Kidney (tissue), 2 donors: ENCODE measurements around a stretch of chr17.

DNA sequence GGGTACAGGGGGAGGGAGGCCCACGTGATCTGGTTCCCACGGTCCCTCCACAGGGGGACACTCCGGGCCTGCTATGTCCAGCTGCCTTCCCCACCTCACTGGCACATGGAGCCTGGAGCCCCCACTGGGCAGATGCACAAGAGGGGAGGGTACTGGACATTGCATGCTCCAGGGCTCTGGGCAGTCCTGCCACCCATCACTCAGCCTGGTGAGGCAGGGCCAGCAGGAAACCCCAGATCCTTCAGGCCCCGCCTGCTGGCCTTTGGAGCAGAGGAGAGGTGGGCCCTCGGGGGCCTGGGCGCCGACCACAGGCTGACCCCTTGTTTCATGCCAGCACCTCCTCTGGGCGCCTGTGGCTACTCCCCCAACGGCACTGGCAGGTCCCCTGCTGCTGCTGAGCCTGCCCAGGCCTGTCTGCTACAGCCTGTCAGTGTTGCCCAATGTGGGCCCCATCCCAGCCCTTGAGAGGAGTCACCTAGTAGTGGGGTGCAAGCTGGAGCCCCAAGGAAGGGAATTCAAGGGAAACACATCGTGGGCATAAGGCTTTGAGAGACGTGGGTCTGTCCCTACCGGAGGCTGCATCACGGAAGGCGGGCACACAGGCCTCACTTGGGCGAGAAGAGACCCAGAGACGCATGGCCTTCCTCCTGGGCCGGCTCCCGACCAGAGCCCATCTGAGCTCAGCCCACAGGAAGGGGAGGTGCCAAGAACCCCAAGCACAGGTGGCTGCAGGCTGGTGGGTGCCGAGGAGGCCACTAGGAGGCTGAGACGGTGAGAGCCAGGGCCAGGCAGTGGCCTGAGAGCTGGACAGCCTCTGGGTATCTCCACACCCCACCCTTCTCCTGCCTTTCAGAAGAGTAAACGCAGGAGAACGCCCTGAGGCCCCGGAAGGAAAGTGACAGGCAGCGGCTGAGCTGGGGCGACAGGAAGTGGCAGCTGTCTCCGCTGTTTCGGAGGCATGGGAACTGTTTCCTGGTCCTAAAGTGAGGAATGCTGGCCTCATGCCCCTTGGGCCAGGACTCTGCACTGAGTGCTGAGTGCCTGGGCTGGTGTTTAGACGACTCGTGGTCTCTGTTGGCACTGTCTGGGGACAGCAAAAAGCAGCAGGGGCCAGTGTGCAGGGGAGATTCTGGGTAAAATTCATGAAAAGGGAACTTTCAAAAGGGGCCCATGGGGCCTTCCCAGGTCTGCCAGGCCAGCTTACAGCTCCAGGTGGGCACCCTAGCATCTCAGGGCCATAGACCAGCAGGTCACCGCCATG, 8.1 kb upstream of the FASN start:
- PRO-cap = bidirectional peak, plus-strand start at position 857 of the sequence, minus-strand start at position 676 of the sequence
- RRBS = 36% methylated on average over 7 of the region's 30 CpGs

- PRO-cap = no peak
- RRBS = no CpG with 5 or more reads among the region's 8 CpGs
Observed at GRCh38 chr17:82117072-82117432, 19.0 kb upstream of the FASN start.

DNA sequence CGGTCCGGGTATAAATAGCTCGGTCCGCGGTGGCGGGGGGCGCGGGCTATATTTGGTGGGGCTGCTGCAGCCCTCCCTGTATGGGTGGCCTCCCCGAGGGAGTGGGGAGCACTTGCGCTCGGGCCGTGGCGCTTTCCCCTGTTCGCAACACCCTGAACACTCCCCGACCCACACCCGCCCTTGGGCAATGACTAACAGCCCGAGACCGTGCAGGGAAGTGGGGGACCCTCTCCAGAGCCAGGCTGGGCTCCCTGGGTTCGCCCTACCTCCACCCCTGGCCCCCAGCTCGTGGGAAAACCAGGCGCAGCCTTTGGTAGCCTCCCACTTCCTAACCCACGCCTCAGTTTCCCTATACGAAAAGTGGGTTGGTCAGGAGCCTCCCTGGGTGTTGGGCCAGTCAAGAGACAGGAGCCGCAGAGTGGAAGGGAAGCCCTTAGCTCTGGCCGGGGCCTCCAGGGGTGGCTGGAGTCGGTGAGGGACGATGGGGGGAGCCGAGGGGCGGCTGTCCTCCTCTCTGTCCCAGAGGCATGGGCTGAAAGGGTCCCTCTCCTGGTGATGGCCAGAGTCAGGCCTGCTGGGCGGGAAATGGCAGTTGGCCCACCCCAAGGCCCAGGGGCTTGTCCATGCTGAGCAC, 706 bp downstream of the SLC16A3 start:
- PRO-cap = no peak
- RRBS = no CpG with 5 or more reads among the region's 30 CpGs

DNA sequence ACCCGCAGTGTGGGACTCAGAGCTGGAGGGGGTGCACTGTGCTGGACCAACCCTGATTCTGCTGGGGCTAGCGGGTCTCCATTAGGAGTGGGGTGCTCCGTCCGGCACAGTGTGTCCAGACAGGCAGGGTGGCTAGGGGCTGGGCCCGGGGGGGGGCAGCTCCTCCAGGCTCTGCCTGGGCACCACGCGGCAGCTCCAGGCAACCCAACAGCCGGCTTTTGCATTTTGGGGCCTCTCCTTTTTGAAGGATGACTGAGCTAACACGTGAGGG, 9.1 kb downstream of the SLC16A3 start:
- PRO-cap = no peak
- RRBS = 72% methylated on average over 5 of the region's 9 CpGs

DNA sequence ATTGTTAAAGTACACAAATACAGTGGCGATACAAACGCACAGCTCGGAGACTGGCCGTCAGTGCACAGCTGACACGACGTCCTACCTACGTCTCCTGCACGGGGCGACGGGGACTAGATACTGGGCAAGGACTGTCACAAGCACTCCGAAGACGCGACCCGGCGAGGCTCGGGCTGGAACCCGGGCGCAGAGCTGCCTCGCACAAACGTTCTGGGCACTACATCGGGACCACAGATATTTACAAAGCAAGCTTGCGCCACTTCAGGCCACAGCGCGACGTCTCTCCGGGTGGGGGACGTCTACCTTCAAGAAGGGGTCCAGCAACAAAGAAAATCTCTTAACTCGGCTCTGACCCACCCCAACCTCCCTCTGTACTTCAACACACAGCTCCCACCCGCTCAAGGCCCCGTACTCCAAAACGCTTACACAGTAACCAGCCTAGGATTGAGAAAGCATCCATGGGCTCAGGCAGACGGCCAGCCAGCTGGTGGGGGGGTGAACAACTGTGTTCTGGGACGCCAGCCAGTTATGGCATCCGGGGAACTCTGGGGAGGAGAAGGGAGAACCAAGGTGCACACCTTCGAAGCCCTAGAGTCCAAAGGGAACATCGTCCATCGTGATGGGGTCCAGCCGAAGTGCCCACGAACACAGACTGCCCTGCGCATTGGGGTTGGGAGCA, 14.0 kb downstream of the SLC16A3 start:
- PRO-cap = no peak
- RRBS = 64% methylated on average over 9 of the region's 40 CpGs

- PRO-cap = no peak
- RRBS = 80% methylated on average over 2 of the region's 26 CpGs
Observed at GRCh38 chr17:82270087-82271193, 3.1 kb downstream of the CSNK1D start.

DNA sequence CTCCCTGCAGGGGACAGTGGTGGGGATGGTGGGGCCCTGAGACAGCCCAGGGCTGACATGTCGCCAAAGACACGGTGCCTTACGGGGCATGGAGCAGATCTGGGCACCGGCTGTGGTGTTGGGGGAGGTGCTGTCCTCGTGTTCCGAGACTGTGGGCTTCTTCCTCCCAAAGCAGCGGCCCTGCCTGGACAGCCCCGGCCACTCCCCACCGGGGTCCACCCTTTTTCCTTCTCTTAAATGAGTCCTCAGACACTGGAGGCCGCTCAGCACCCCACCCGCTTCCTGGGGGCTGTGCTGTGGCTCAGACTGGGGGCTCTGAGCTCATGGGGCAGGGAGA, 404 bp downstream of the CD7 start:
- PRO-cap = no peak
- RRBS = 53% methylated on average over 5 of the region's 11 CpGs

DNA sequence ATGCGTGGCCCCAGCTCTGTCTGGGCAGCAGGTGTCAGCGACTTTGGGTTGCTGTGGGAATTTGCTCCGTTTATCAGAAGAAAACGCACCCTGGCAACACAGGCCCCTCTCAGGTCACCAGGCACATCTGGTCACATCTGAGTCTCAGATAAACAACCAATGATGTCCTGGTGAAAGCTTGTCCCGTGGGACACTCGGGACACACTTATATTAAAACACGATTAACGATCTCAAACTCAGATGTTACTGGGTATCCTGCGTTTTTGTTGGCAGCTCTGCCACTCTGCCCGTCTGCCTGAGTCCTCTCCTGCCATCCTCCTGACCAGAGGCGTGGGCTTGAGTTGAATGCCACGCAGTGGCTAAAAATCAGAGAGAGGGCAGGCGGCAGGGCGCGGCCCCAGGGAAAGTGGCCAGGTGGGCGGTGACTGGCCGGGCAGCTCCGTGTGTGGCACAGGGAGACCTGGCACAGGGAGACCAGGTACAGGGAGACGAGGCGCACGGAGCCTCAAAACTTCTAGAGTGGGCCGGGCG, 2.2 kb downstream of the SECTM1 start:
- PRO-cap = no peak
- RRBS = no CpG with 5 or more reads among the region's 23 CpGs

DNA sequence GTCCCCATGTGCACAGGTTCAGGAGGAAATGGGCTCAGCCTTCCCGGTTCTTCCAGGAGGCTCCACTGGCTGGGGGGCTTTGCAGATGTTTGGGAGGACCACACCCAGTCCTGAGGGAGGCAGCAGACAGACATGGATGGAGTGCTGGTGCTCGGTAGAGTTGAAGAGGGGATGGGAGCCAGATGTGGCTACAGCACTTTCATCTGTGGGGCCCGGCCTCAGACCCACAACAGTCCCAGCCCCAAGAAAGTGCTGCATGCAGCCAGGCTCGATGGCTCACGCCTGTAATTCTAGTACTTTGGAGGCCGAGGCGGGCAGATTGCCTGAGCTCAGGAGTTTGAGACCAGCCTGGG, 21.8 kb downstream of the NARF start:
- PRO-cap = no peak
- RRBS = 82% methylated on average over 1 of the region's 7 CpGs

DNA sequence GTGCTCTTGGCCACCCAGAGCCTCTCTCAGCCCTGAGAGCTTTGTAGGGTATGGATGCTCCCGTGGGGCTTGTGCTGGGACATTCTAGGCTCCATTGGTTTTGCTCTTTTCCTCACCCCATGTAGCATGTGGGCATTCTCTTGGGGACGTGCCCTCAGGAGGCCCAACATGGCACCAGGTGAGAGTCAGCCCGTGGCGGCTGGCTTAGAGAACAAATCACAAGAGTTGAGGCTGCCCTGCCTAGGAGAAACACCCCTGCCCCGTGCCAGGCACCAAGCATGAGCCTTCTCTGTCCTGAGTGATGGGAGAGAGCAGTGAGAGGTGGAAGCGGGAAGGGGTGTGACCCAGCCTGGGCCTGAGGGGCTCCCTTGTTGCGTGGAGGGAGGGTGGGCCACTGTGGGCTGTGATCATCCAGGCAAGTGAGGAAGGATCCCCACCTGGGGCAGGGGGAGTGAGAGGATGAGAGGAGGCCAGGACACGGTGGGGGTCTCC, 27.2 kb downstream of the NARF start:
- PRO-cap = no peak
- RRBS = no CpG with 5 or more reads among the region's 8 CpGs

DNA sequence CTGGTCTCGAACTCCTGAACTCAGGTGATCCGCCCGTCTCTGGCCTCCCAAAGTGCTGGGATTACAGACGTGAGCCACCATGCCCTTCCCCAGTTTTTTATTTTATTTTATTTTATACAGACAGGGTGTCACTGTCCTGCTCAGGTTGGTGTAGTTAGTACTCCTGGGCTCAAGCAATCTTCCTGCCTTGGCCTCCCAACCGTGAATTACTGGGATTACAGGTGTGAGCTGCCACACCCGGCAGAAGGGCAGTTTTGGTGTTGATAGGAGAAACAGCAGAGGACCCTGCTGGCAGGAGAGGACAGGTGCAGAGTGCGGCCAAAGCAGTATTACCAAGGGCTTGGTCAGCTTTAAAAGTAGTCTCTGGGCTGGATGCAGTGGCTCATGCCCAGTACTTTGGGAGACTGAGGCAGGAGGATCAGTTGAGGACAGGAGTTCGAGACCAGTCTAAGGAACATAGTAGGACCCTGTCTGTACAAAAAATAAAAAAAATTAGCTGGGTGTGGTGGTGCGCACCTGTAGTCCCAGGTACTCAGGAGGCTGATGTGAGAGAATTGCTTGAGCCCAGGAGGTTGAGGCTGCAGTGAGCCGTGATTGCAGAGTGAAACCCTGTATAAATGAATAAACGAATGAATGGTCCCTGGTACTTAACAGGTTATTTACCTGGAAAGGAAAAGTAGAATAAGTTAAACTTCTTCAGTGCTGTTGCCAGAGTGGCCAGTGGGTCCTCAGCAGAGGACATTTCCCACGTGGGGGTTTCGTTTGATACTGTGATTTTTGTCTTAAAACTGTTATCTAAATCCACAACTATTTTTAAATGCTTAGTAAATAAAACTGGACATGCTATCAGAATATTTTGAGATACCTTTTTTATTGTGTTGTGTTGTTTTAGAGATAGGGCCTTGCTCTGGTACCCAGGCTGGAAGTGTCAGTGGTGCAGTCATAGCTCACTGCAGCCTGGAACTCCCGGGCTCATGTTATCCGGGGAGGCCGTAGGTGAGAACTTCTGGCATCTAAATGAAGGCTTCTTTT, 23.2 kb downstream of the FOXK2 start:
- PRO-cap = no peak
- RRBS = no CpG with 5 or more reads among the region's 16 CpGs

DNA sequence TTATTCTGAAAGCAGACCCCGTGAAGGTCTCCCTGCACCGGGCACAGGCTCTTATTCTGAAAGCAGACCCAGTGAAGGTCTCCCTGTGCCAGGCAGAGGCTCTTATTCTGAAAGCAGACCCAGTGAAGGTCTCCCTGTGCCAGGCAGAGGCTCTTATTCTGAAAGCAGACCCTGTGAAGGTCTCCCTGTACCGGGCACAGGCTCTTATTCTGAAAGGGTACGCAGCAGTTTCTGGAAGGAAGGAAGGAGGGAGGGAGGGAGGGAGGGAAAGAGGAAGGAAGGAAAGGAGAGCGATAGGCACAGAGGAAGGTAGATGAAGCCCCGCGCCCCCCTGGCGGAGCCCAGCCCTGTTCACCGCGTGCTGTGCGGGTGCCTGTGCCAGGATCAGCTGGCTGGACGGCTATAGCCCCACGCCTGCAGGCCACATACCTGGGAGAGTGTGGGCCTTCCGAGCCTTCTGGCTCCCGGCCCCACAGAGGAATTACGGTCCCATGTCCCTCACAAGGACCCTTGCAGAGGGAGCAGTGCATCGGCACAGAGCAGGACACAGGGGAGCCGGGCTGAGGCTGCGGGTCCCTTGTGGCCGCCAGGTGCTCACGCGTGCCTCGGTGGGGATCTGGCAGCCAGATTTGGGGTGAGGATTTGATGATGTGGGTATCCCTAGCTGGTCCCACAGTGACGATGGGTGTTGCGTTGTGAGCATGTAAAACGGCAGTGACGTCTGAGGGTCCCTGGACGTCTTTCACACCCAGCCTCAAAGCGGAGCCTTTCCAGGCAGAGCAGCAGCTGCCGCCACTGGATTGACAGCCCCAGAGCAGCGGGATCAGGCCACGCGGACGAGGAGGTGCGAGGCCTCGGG, 54.9 kb downstream of the WDR45B start:
- PRO-cap = unidirectional peak, plus-strand start at position 256 of the sequence
- RRBS = 5% methylated on average over 4 of the region's 36 CpGs

DNA sequence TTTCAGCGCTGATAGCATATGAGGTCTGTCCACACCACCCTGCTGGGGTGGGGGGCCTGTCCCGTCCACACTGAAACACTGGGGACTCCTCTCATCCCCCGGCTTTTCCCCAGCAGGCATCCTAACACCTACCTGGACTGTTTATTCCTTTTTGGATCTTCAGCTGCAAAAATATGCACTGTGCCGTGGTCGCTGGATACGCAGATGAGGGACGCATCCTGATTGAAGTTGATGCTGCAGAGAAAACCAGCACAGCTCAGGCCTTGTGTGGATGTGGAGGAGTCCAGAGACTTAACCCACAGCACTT, 31.1 kb downstream of the WDR45B start:
- PRO-cap = no peak
- RRBS = no CpG with 5 or more reads among the region's 7 CpGs

- PRO-cap = no peak
- RRBS = 5% methylated on average over 3 of the region's 34 CpGs
Observed at GRCh38 chr17:82697298-82697828, 1.1 kb downstream of the RAB40B start.

GRCh38 chr17:82735841-82736187, 399 bp downstream of the FN3K start:
- PRO-cap = no peak
- RRBS = no CpG with 5 or more reads among the region's 14 CpGs

DNA sequence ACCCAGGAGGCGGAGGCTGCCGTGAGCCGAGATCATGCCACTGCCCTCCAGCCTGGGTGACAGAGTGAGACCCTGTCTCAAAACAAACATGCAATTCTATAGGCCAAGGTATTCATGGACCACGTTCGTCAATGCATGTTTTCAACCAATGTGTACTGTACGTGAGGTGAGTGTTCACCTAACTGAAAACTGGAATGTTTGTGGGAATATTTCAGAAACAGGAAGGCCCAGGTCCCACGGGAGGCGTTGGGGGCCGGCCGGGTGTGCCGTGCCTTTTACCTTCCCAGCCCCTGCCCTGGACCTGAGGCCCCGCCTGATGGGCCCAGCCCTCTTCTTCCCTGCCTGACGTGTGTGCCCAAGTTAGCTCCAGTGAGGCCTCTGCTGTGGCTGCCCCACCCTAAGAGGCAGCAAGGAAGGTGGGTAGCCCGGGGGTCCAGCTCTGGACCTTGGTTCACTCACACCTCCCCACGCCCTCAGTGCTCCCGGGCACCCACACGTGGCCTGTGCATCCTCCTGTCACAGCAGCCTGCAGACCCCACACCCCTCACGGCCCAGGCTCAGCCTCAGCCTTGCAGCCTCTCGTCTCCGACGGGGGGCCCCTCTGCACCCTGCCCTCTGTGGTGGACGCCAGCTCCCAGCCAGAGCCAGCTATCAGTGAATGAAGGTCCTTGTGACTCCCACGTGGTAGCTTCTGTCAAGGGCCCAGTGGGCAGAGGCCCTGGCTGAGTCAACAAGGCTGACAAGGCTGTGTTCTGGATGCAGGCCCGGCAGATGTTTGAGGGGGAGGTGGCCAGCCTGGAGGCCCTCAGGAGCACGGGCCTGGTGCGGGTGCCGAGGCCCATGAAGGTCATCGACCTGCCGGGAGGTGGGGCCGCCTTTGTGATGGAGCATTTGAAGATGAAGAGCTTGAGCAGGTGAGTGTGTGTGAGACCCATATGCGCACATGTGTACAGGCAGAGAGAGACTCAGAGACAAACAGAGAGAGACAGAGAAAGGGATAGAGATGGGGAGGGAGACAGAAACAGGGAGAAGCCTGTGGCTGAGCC, 2.6 kb downstream of the FN3K start:
- PRO-cap = no peak
- RRBS = 74% methylated on average over 8 of the region's 31 CpGs

DNA sequence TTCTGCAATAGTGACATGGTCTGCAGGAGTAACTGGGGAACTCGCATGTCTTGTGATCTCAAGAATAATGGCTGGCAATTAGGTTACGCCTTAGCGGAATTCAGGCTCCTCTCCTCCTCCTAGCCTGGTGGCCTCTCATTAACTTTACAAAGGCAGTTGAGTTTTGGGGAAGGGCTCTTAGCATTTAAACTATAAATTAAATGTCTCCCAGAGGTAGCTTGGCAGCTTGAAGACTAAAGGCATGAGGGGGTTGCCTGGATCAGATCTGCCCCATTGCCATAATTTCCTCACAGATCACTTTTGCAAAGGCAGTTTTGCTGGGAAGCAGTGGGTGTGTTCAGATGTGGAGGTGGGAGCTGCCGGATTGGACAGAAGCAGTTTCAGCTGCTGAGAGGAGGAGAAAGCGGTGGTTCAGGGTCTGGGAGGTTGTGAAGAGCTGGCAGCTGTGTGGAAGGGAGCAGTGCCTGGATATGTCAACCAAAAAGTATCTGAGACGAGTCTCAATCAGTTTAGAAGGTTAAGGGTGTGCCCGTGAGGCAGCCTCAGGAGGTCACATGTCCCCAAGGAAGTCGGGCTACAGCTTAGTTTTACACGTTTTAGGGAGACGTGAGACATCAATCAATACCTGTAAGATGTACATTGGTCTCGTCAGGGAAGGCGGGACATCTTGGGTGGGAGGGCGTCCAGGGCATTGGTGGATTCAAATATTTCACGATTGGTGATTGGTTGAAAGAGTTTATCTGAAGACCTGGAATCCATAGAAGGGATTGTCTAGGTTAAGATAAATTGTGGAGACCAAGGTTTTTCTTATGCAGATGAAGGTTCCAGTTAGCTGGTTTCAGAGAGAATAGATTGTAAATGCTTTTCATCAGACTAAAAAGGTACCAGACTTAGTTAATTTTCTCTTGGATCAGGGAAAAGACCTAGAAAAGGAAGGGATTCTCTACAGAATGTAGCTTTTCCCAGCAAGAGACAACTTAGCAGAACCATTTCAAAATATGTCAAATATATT, 2.9 kb downstream of the TBCD start:
- PRO-cap = no peak
- RRBS = no CpG with 5 or more reads among the region's 14 CpGs

DNA sequence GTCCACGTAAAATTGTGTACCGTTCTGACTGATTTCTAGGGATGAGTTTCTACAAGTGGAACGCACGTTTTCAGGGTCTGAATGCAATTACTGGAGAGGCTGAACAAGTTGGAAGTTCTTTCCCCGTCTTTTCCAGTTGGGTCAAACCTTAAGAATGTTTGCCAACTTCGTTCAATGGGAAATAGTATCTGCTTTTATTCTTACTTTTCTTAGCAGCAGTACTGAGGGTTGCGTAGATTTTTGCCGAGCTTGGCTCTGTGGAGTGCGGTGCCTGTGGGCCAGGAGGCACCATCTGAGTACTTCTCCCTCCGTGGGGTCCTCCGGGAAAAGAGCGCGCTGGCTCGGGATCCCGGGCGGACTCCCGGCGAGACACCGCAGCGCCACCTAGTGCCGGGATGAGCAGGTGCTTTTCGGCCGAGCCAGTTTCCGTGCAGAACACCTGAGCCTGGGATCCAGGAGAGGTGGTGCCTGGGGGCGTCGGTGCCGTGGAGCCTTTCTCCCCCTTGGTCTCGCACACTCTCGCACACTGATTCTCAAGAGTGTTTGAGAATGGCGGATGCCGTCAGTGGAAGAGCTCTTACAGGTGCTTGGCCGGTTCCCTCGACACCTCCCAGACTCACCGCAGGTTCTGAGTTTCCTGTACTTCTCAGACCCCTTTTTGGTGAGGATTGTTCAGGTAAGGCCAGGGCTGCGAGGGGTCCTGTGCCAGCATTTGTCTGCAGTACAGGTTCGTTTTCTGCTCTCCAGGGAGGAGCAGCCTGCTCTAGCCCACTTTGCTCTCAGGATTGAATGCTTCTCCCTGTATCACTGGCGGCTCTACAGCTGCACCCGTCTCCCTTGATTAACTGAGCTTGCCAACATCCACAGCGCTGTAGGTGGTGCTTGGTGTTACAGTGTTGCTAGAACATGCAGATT, 23.2 kb downstream of the TBCD start:
- PRO-cap = no peak
- RRBS = no CpG with 5 or more reads among the region's 39 CpGs

- PRO-cap = no peak
- RRBS = 73% methylated on average over 2 of the region's 13 CpGs
Observed at GRCh38 chr17:82795234-82795549, 43.3 kb downstream of the TBCD start.

DNA sequence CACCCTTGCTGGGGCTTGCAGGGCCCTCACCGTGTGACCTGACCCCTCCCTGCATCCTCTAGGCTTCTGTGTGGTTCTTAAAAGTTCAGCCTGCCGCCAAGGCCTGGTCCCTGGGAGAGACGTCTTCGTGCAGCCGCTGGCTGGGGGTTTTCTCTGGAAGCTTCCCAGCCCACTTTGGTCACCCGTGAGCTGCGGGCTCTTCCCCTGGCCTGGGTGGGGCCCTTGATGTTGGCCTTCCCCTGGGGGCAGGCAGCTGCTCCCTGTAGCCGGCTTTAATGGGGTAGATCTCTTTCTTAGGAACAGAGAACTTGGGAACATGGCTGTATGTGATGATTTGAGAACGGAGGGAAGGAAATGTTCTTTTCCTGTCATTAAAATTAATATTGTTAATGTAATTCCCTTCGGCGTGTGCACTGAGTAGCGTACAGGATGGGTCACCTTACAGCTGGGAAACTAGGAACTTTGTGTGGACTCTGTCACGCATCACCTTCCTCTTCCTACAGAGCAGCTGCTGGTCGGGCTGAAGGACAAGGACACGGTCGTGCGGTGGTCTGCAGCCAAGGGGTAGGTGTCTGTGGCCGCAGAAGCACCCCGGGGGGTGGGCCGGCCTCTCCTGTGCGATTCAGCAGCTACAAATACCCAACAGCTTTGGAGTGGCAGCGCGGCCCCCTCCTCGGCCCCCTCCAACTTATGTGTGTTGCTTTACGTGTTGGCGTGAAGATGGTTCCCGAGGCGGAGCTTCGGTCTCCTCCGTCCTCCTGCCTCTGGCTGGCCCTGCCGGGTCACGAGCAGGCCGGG, 32.5 kb downstream of the ZNF750 start:
- PRO-cap = no peak
- RRBS = no CpG with 5 or more reads among the region's 33 CpGs